SJSA1 (cell line): Measurements from ENCODE around the gene ABCF3.

DNA sequence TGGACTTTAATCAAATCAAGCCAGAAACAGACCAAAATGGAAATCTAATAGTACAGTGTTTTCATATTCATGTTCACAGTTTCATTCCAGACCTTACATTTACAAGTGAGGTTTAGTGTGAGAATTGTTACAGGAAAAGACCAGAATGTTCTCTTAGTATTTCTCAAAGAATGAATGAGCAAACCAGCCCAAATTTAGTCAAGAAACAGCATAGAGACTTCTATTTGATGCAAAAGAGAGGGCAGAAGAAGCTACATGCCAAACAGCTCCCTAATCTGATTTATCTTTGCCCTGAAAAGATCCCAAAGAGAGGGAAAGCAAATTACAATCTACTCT is 230.5 kb downstream of the SOX2 start:
- RAMPAGE, long total RNA = no peak

- RAMPAGE, long total RNA = no peak
Measured at GRCh38 chr3:182284715-182285225, 508.5 kb upstream of the ATP11B start.

GRCh38 chr3:182794616-182794867 is 1.2 kb downstream of the ATP11B start:
- RAMPAGE, long total RNA = no peak

DNA sequence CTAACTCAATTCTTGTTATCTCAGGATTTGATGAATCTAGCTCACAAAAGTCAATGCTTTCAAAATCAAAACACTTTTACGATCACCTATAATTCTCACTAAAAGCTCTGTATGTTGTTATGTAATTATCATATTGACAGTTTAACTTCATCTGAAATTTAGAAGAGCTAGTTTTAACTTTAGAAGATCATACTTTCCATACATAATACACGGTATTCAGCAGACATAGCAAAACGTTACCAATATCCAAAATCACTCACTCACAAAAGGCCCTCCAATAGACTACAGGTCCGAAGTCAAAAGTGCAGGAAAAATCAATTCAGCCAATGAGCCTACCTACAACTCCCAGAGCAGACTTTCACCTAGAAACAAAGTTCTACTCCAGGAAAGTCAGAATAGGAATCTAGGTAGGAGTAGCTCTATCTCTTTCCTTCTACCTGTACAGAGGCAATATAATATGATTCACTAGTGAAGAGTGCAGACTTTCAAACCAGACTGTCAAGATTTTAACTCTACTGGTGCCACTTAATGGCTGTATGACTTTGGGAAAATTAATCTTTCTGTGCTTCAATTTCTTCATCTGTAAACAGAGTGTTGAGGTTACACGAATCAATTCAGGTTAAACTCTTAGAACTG is 9.6 kb downstream of the DCUN1D1 start:
- RAMPAGE, long total RNA = no peak

- RAMPAGE, long total RNA = no peak
Measured at GRCh38 chr3:182985782-182986298, 5.5 kb upstream of the DCUN1D1 start.

GRCh38 chr3:183101341-183101859 is 2.1 kb upstream of the MCCC1 start:
- RAMPAGE, long total RNA = no peak

- RAMPAGE, long total RNA = no peak
Measured at GRCh38 chr3:183212024-183212460, 41.0 kb upstream of the B3GNT5 start.

GRCh38 chr3:183255209-183256018 is 2.4 kb downstream of the B3GNT5 start:
- RAMPAGE, long total RNA = no peak

DNA sequence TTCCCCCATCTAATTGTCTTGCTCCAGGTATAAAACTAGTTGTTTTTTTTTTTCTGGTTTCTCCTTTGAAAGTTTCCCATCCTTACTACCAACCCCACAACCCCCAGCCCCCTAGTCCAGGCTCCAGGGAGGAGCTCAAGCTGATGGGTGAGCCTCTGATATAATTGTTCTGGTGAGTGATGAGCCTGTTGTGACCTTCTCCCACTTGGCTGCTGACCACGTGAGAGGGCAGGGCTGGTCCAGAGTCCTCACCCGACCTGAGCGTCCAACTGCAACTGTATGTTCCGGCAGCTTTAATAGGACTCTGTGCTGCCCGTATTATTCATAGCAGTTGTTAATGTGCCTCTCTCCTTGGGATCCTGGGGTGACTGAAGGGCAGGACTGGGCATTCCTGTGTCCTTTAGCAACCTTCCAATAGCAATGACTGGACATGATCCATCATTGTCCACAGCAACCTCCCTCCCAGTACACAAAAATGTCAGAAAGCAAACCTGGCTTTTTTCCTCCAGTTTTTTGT is 56.2 kb downstream of the B3GNT5 start:
- RAMPAGE, long total RNA = no peak

DNA sequence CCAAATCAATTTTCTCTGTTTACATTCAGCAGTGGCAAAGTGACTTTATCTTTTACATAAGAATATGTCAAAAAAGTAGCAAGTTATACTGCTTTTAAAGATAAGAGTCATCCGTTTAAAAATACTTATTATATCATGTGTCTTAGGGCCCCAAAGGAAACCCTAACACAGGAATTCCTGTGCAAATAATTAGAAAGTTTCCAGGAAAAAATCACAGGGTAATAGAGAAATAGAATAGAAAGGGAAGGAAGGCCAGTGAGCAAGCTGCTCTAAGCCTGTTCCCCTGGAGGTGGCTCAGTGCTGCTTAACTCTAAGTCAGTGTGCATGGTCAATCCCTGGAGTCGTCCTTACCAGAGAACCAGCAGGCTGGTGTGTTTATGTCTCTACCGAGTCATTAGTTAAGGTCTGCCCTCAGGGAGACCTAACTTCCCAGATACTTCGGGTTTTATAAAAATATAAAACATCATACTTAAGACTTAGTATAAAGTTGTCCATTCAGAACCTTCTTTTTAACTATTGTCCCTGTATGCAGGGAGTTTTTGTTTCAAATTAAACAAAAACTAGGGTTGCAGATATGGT is 21.0 kb upstream of the MCF2L2 start:
- RAMPAGE, long total RNA = no peak

DNA sequence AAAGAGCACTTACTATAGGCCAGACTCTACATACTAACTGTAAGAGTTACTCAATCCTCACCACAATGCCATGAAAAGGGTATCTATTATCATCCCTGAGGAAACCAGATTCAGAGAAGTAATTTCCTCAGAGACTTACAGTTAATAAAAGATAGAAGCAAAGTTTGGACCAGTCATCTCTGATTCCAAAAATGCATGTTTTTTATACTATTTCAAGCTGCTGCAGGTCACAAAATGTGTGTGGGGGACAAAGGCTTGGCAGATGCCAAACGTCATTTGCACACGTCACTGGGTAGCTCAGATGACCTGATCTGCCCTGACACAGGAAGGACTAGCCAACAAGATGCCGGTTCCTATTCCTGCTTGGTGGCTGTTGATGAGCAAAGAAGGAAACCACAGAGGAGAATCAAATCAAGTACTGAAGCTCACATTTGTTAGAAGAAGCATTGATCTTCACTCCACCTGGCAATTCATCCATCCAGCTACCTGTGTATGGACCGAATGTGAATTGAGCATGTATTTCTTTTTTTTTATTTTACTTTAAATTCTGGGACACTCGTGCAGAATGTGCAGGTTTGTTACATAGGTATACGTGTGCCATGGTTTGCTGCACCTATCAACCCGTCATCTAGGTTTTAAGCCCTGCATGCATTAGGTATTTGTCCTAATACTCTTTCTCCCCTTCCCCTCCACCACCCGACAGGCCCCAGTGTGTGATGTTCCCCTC is 42.2 kb downstream of the KLHL6 start:
- RAMPAGE, long total RNA = no peak

DNA sequence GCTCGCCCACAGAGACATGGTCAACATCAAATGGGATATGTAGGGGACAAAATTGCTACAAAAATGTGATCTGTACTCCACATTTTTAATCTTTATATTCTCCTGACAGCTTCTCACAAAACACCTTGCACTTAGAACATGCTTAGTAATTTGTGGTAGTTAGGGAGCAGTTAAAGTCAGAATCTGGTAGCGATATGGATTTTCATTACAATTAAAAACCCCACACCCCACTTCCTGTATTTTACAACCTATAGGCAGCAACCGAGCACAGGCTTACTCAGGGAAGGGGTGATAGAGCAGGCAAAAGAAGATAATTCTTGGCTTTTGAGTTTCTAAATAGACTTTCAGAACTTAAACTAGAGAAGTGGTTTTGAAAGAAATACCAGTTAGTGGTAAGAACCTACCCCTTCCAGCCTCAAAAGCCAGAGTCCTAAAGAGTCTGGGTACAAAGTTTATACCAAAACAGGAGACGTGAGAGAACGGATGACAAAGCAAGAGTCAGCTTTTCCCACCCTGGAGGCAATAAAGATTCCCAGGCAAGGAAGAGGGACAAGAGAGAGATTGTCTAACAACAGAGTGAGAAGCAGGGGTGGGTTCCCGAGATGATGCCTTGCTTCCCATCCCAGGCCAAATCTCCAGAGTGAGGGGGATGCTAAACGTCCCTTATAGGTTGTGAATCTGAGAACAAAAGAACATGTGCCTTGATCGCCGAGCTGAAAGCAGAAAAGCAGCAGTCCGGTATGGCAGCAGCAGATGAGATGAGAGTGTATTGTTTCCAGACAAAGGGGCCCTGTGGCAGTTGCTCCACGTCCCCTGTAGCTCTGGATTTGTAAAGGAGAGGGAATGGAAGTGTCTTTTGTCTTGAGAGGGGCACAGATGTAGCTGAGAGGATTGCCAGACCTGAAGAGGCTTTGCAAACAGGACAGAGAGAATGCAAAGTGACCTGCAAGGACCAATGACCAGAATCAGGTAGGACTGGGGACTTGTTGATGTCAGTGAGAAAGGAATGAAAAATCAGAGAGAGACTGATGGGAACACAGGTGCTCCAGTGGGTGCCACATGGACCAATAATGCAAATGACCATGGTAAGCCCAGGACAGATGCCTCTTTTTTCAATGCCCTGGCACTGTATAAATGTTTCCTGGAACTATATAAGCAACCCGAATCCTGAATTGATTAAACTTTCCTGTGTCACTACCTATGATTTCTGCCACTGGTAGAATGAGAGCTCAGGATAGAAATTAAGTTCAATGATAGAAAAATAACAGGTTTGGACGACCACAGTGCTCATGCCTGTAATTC is 36.7 kb downstream of the KLHL6 start:
- RAMPAGE, long total RNA = no peak

DNA sequence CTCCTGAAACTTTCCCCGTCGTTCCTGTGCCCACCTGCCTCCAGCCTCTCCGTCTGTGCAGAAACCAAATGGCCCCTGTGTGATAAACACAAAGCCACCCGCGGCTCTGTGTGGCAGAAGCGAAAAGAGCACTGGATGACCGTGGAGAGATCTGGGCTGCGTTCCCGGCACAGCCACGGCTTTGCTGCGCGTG is 684 bp downstream of the ABCC5 start:
- RAMPAGE, long total RNA = no peak

GRCh38 chr3:184171241-184172270 is 3.1 kb upstream of the AP2M1 start:
- RAMPAGE, long total RNA = no peak

DNA sequence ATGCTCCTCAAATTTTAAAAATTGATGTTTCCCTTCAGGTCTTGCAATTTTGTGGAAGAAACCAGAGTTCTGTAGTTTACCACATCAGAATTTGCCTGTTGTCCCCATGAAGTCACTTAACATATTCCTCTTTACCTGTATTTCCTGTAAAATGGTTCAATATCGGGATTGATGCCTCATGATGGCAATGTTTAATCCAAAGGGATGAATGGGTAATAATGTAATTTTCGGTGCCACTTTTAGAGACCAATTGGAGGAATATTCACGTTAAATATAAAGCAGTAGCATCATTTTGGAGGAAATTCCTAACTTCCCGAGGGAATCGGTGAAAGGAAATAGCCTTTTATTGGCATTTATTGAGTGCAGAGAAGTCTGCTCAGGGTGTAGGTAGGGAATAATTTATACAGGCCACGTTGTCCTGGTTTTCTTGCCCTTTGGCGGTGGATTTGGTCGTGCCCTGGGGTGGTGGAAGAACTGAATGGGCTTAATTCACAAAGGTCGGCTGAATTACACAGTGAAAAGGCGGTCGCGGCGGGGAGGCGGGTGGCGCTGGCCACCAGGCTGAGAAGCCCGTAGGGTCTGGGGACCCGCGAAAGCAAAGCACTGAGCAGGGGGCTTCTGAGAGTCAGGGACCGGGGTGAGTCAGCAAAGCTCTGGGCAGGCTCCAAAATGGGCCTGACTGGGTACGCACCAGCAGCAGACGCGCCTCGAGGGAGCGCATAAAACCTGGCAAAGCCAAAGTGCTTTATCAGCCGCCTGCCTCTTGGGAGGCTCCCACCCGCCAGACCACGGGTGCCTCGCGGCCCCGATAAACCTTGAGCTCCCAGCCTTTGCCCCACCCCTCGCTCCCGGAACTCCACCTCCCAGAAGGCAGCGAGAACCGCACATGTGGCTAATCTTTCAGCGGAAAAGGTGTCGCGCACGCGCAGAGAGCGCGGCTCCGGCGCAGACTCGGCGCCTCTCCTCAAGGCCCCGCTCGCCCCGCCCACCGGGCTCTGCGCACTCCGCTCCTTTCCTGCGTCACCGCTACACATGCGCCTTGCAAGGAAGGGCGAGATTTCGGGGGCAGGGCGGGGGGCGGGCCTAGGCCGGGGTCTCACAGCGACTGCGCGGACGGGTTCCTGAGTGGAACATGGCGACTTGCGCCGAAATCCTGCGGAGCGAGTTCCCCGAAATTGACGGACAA is at the start of gene ABCF3:
Gene ABCF3 (plus strand): TSS at position 1,124 of the 1,186 bp plus-strand sequence.
- RAMPAGE, long total RNA = start-site peak on the plus strand centred at position 1,110 of the sequence, 38 bp wide, 257 and 160 reads in 2 replicates

DNA sequence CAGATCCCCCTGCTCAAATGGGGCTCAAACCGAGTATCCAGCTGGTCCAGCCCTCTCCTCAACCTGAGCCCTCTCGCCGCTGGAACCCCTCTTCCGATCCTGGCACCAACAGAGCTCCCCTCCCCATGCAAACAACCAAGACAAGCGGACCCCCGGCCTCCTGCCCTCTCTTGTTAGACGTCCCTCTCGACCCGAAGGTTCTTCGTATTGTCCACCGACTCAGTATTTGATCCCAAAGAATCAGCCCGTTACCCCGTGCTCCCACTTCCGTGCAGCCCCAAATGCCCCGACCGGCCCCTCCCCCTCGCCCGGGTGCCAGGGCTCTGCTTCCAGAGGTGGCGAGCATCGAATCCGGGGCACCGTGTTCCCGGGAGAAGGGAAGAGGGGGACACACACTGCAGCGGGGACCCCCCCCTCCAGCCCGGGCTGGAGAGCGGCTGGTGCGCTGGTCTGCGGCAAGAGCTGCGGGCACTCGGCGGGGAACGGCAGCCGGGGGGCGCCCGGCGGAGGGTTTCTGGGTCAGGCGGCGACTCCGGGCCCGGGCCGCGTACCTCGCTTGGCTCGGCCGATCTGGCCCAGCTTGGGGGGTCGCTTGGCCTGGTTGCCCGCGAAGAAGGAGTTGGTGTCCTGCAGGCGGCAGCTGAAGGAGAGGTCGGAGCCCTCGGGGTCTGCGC is 650 bp downstream of the CAMK2N2 start:
- RAMPAGE, long total RNA = no peak

DNA sequence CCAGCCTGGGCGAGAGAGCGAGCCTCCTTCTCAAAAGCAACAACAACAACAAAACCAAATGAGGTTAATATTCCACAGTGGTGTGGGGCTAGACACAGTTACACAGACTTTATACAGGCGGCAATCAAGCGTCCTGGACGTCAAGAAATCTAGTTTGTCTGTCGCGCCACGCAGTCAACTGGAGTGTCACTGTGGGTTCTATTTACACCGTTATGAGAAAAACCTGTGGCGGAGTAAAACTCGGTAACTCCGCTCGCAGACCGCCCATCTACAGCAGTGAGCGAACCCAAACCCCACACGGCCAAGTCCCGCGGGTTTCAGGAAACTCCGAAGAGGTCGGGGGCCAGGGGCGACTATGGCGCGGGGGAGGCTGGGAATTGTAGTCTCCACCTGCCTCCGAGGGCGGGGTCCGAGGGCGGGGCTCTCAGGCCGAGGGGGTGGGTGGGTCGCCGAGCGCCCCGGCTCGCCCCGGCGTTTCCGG is 329 bp upstream of the PSMD2 start:
- RAMPAGE, long total RNA = no peak

DNA sequence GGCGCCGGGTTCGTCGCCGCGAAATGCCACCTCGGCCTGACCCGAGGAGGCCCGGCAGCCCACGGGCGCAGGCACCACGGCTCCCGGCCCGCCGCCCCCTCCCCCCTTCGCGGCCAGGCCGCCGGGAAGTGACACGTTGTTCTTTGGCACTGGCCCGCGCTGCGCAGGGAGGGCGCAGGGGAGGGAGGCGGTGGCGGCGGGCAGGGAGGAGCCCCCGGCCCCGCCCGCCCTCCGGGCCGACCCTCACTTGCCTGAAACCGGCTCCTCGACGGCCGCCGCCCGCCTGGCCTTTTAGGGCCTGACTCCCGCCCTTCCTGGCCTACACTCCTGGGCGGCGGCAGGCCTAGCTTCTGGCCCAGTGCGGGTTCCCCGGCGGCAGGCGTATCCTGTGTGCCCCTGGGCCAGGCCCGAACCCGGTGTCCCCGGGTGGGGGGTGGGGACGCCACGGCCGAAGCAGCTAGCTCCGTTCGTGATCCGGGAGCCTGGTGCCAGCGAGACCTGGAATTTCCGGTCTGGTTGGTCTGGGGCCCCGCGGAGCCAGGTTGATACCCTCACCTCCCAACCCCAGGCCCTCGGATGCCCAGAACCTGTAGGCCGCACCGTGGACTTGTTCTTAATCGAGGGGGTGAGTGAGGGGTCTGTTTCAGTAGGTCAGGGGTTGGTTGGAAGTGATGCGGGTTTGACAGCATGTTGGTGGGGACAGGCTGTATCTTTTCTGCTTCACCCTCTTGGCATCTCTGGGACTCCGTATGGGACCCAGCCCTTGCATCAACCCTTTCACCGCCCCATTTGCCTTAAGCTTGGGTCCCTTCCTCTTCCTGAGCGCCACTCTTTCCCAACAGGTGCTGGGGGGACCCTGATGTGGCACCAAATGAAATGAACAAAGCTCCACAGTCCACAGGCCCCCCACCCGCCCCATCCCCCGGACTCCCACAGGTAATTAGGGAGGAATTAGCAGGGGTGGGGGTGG is 800 bp downstream of the EIF4G1 start:
- RAMPAGE, long total RNA = no peak

DNA sequence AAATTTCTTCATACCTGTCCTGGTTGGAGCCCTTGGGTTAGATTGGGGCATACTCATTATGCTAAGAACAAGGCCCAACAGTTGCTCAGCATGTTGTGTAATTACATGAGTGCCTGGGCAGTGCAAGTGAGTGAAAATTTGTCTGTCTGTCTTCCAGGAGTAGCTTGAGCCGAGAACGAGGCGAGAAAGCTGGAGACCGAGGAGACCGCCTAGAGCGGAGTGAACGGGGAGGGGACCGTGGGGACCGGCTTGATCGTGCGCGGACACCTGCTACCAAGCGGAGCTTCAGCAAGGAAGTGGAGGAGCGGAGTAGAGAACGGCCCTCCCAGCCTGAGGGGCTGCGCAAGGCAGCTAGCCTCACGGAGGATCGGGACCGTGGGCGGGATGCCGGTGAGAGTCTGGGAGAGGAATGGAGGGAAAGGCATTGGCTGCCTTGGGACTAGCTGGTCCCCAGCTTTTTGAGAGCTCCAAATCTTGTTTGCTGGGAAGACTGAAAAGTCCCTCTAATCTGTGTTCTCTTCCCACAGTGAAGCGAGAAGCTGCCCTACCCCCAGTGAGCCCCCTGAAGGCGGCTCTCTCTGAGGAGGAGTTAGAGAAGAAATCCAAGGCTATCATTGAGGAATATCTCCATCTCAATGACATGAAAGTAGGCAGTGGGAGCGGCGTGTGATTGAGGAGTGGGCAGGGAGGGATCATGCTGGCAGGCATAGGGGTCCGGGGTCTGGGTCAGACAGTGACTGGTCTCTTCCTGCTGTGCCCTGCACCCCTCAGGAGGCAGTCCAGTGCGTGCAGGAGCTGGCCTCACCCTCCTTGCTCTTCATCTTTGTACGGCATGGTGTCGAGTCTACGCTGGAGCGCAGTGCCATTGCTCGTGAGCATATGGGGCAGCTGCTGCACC is 10.1 kb upstream of the FAM131A start:
- RAMPAGE, long total RNA = no peak

DNA sequence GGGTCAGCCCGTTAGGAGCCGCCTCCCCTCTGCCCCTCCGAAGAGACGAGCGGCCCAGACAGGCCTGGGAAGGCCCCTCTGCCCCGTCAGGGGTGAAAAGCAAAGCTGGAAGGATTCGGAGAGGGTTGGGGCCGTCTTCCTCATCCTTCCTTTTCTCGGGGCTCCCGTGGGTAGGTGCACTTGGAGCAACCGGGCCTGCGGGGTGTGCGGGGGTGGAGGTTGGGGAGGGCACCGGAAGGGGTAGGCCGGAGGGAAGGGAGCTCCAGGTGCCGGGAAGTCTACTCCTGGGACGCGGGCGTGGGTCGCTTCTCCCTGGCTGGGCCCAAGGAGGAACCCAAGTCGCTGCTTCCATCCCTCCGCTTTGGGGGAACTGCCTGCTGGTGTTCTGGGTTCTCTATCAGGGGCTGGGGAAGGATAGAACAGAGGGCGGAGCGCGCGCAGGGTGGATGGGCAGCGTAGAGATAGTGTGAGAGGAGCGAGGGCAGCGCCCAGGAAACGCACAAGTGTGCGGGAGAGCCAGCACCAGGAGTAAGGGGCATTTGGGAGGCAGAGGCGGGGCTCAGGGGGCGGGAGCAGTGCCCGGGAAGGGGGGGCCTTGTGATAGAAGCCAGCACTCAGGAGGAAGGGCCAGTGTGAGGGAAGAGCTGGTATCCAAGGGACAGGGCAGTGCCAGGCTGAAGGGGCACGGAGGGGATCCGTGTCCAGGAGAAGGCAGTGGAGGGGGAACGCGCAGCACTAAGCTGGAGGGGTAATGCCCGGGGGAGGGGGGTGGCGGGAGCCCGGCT is 659 bp downstream of the POLR2H start:
- RAMPAGE, long total RNA = no peak